Daoy (cell line): ENCODE data around the gene REX1BD.

DNA sequence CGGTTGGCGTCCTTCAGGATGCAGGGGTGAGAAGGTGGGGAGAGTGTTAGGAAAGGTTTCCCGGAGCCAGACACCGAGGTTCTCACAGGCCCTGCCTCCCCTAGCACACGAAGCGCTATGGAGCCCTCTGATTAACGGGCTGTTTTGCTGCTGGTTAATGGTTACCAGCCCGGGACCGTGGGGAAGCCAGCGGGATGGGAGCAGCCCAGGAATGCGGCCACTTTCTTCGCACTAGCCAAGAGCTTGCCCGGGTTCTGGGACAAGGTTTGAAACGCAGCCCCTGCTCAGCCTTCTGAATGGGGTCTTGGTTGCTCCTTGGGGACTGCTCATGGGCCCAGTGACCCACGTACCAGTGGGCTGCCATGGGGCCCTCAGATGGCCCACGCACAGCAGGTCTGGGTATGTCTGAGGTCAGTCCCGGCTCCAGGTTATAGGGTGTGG is 31.3 kb upstream of the ISYNA1 start:
- RAMPAGE, long total RNA: no peak

DNA sequence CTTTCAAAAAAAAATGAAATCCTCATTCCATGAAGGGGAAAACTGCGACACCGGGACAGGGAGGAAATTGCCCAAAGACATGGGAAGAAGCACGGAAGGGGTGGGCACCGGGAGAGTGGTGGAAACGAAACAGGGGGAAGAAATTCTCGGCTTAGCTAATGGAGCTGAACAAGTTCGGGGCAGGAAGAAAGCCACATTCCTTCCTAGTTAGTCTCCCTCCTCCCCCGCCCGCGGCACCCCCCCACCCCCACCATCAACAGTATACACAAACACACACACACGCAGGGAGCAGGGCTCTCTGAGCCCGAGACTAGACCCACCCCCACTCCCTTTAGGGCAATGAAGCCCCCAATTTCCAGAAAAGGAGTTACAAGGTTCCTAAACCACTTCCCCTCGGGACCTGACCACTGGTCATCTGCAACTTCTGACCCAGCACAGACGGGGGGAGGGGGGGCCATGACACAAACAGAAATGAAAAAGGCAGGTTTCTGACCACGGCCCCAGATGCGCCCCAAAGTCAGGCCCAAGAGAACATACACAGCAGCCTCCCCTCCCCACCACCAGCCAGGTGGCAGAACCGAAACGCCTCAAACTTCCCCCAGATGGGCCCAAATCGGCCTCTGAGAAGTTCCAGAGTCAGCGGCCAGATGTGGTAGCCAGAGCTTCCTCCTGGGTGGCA is 1.3 kb downstream of the ELL start:
- RAMPAGE, long total RNA: no peak

- RAMPAGE, long total RNA: no peak
These were observed 1.1 kb downstream of the FKBP8 start for GRCh38 chr19:18542359-18542662.

- RAMPAGE, long total RNA: no peak
These were observed 2.6 kb downstream of the KXD1 start for GRCh38 chr19:18560224-18560639.

- RAMPAGE, long total RNA: no peak
These were observed 1.7 kb downstream of the UBA52 start for GRCh38 chr19:18573183-18573985.

DNA sequence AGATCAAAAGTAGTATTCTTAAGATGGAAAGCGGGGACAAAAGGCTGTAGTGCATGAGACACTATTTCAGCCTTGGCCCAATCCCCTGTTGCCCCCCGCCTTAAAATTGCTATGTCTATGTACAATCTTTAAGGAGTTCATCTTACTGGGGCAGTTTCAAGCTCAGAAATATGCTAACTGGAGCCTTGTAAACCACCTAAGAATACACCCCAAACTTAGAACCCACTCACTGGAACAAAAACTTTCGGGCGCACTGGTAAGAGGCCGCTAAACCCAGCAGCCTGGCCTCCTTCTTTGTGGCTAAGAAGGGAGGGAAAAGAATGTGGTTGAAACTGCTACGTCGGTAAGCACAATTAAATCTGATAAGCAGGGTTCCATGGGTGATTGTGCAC is 7.0 kb downstream of the UBA52 start:
- RAMPAGE, long total RNA: no peak

GRCh38 chr19:18588237-18588925 is at the start of gene REX1BD:
Gene REX1BD (plus strand): TSS chr19:18588798.
- RAMPAGE, long total RNA: no peak

- RAMPAGE, long total RNA: no peak
These were observed 567 bp downstream of the REX1BD start for GRCh38 chr19:18588926-18589803.

DNA sequence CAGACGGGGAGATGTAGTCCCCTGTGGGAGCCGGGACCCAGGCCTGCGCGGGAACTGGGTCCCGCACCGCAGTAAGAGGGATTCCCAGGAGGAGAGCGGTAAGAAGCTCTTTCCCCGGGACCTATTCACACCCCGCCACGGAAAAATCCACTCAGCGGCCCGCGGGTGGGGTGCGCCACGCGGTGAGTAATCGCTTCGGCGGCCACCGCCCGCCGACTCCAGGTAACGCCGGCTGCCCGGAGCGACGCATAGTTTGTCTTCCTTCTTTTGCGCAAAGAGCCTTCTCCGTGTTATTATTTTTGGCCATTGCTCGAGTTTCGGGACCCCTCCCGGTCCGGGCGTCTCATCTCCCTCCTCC is 934 bp upstream of the CRLF1 start:
- RAMPAGE, long total RNA: no peak

DNA sequence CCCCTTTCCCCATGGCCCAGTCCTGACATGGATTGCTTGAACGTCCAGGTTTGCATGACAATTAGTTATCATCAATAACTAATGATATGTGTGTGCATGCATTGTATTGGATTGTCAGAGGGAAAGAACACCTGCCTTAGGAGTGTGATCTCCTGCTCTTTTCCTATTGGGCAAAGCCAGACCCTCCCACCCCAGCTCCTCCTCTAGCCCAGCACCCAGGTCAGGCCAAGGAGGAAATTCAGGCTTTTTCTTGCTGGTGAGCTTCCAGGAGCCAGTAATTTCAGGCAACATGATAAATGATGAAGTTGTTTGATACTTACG is 1.0 kb downstream of the KLHL26 start:
- RAMPAGE, long total RNA: no peak

DNA sequence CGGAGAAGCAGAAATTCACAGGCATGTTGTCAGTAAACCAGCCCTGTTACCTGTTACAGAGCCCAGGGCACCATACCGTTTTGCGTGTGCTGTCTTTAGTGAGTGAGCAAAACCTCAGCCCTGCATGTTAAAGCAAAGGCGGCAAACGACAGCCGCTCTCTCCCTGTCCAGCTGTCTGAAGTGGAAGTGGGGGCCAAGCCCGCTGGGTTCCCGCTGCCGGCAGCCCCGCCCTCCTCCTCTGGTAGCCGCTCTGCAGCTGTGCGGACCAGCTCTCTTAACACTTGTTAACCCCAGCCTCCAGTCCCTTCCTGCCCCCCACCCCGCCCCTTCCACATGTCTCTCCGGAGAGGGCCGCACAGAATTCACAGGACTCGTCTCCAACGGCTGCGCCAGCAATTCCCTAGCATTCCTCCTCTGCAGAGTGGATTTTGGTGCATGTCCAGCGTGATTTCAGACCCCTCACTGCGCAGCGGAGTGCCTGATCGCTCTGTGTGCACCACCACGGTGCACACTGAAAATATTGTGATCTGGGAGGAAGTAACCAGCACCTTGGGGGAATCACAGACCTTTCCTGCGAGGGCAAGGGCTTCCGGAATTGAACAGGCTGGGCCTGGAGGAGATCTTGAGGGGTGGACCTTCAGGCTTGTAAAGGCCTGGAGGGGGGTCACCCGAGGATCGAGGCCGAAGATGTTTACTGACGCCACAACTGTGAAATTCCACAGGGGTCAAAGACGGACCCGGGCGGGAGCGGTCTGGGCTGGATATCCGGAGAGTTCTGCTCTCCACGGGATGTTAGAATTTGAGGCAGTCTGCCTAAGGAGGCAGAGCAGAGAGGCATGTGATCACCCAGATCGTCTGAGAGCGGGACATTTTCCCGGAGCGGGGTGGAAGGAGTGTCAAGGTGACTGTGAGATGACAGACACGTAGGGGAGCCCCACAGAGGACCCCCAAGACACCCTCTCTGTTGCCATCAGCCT is 12.9 kb downstream of the KLHL26 start:
- RAMPAGE, long total RNA: no peak

DNA sequence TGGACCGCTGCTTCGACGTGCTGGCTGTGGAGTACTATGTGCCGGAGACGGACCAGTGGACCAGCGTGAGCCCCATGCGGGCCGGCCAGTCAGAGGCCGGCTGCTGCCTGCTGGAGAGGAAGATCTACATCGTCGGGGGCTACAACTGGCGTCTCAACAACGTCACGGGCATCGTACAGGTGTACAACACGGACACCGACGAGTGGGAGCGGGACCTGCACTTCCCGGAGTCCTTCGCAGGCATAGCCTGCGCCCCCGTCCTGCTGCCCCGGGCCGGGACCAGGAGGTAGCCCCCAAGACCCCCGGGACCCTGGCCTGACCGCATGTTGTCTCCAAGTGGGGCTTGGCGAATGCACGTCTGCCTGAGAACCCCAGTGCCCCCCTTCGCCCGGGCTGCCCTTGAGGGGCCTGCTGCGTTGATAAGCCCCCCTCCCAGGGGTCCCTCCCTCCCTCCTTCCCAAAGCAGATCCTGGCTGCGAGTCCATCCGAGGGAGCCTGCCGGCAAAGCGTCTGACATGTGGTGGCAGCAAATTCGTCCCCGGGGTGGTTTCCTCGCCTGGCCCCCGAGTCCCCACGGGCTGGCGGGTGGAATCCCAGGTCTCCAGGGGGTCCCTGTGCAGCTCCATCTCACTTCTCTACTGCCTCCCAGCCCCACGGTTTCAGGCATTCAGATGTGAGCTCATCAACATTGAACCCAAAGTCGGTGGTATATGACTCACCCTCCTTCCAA is 14.4 kb upstream of the CRTC1 start:
- RAMPAGE, long total RNA: no peak

DNA sequence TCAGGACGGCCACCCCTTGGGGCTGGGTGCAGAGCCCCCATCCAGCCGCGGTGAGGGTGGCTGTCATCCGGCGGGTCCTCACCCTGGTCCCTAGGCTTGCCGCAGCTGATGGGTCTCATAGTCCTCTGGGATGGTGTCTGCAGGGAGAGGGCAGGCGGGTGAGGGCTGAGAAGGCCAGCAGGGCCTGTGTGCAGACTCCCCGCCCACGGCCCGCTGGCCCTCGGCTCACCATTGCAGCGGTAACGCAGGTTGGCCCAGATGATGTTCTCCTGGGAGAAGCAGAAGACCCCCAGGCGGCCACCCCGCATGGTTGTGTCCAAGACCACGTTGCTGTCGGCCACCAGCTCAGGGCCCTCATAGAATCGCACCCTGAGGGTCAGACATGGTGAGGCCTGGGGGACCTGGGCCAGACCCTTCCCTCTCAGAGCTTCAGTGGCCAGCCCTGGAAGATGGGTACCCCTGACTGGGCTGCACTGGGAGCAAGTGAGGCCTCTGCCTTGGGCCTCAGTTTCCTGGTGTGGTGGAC is 8.2 kb downstream of the COMP start:
- RAMPAGE, long total RNA: no peak

GRCh38 chr19:18852859-18853677 is 21.3 kb downstream of the UPF1 start:
- RAMPAGE, long total RNA: no peak

GRCh38 chr19:18868013-18868950 is 27.7 kb downstream of the CERS1 start:
- RAMPAGE, long total RNA: no peak

GRCh38 chr19:18903236-18903814 is 7.4 kb upstream of the CERS1 start:
- RAMPAGE, long total RNA: no peak

DNA sequence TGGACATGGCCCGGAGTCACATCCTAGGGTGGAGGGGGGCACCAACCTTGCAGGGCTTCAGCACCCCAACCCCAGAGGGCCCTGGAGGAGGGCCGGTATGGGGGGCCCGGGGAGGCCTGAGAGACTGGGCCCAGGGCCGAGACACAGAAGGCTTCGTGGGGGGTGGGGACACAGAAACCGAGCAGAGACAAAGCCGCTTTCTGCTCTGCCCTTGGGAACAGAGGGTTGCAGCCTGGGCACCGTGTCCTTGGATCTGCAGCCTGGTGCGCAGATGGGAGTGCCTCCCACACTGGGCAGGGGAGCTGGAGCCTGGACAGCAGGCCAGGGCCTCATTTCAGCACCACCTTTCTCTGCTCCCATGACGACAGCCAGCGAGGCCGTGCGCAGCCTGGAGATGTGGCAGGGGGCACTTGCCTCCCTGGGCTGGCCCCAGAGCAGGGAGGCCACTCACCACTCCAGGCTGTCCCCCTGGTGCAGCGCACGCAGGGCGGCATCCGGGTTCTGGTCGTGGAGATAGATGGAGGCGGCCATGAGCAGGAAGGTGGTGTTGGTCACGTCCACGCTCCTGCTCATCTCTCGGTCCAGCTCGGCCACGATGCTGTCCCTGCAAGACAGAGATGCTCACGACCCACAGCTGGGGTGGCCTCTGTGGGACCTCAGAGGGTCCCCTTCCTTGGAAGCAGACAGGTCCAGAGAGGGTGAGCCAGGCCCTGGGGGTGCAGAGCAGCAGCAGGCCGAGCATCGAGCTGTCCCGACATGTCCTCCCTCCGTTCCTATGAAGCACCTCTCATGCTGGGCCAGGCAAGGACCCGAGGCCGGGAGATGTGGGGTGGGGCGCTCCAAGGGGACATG is 10.8 kb upstream of the CERS1 start:
- RAMPAGE, long total RNA: no peak

DNA sequence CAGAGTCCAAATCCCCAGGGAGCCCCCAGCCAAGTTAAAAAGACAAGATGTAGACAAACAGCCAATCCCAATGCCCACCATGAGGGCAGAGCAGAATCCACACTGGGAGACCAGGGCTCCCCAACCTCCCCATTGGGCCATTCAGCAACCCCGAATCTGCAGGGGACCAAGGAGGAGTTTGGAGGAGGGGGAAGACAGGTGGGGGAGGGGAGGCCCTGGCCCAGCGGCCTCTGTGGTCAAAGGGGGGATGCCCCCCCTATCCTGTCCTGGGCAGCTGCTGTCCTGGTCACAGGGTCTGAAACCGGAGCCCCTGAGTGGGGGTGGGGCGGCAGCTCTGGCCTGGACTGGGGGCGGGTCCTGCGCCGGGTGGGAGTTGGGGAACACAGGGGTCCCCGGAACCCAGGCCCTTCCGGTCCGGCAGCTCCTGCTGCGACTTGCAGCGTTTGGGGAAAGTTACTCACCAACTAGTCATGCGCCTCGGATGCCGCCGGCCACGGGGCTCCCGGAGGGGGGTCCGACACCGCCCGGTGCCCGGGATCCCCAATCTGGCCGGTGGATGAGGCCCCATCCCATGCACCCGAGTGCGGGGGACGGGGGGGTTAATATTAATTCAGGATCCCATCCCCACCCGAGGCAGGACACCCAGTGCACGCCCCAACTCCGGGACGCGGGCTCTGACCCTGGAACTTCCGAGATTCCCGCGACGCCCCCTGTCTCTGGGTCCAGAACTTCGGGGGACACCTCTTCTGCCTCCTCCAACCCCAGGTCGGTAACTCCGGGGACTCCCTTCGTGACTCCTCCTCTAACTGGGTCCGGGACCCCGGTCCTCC is 942 bp downstream of the HOMER3 start:
- RAMPAGE, long total RNA: no peak

DNA sequence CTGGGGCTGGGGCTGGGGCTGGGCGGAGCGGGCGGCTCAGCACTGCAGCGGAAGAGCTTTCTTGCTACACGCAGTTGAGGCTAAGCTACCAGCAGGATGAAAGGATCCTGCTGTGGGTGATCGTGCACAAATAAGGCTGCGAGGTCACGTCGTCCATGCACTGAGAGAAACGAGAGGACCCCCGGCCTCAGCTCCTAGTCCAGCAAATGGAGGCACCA is 20.8 kb upstream of the HOMER3 start:
- RAMPAGE, long total RNA: no peak

GRCh38 chr19:19063009-19063314 is 832 bp upstream of the SLC25A42 start:
- RAMPAGE, long total RNA: no peak